Pulmonary lymph node (tissue), 1 donor: ENCODE data around the genes PABIR3, ETDC, SAGE1 and MMGT1.

DNA sequence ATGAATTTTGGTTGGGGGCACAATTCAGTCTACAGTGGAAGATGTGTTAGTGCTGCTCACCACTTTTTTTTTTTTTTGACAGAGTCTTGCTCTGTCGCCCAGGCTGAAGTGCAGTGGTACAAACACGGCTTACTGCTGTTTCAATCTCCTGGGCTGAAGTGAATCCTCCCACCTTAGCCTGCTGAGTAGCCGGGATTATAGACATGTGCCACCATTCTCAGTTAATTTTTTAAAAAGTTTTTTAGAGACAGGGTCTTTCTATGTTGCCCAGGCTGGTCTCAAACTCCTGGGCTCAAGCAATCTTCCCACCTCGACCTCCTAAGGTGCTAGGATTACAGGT is 162.4 kb downstream of the RBMX2 start:
- PRO-cap: no peak

DNA sequence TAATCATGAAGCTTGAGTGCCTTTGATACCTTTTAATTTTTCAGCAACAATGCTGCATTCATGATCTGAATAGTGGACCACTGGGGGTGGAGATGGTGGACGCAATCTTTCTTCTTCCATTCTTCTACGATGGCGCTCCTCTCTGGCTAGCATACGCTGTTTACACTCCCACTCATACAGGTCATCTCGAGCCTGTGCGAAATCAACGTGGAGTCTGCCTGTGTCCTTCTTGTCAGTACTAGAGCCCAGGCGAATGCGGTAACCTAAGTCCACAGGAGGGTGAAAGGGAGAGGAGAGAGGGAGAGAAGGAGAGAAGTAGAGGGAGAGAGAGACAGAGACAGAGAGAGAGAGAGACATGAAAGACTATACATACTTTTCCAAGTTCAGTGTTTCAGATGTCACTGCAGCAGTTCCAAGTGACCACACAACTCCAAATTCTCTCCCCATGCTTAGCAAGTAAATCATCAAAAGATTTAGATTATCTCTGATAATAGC is 233.0 kb downstream of the ENOX2 start:
- PRO-cap: no peak

- PRO-cap: no peak
Observed at GRCh38 chrX:131812669-131813525, 210.2 kb upstream of the STK26 start.

DNA sequence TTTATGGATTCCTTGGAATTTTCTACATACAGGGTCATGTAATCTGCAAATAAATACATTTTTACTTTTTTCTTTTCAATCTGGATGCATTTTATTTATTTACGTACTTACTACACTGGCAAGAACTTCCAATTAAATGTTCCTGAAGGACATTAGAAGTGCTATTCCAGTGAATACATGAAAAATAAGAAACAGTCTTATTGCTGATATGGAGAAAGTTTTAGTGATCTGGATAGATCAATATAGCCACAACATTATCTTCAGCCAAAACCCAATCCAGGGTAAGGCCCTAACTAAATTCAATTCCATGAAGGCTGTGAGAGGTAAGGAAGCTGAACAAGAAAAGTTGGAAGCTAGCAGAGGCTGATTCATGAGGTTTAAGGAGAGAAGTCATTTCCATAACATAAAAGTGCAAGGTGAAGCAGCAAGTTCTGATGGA is 62.0 kb upstream of the RAP2C start:
- PRO-cap: no peak

GRCh38 chrX:132489215-132490128 is 634 bp upstream of the MBNL3 start:
- PRO-cap: bidirectional peak, plus-strand start at chrX:132490004, minus-strand start at chrX:132490035

- PRO-cap: no peak
Observed at GRCh38 chrX:132490129-132490383, 1.2 kb upstream of the MBNL3 start.

- PRO-cap: no peak
Observed at GRCh38 chrX:133009572-133010167, 51.2 kb upstream of the HS6ST2 start.

- PRO-cap: unidirectional peak, plus-strand start at chrX:133414590
Observed at GRCh38 chrX:133414097-133414791, 1.0 kb downstream of the GPC4 start.

GRCh38 chrX:134537399-134538136 is 77.6 kb downstream of the HPRT1 start:
- PRO-cap: no peak

GRCh38 chrX:134764180-134764547 is 32.8 kb downstream of the PABIR2 start:
- PRO-cap: no peak

DNA sequence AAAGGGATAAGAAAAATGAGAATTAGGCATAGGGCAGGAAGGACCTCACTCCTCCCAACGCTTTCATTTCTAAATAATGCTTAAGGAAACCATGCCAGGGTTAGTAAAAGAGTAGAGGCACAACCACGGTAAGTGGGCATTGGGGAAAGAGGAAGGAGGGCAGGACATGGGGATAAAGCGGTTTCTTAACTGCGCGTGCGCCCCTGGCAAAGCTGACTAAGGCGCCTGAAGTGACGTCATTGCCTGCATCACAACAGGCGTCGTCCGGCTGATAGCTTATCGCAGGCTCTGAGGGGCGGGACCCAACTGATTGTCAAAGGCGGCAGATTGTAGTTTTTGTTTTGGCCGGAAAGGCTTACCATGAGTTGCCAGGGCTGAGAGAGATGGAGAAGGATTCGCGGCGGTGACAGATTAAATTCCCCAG is at the start of gene PABIR3:
PABIR3 (plus strand) TSS at position 339 of the 424 bp plus-strand sequence.
- PRO-cap: bidirectional peak, plus-strand start at position 339 of the sequence, minus-strand start at position 218 of the sequence

- PRO-cap: no peak
Observed at GRCh38 chrX:134933722-134934488, 18.8 kb upstream of the MOSPD1 start.

- PRO-cap: unidirectional peak, minus-strand start at chrX:135004081; bidirectional peak, plus-strand start at chrX:135004414, minus-strand start at chrX:135004123
Observed at GRCh38 chrX:135003802-135004931, 13.4 kb downstream of the SMIM10 start.

GRCh38 chrX:135309123-135309618 is at the start of gene ETDC:
ETDC (plus strand) TSS chrX:135309480.
- PRO-cap: no peak

DNA sequence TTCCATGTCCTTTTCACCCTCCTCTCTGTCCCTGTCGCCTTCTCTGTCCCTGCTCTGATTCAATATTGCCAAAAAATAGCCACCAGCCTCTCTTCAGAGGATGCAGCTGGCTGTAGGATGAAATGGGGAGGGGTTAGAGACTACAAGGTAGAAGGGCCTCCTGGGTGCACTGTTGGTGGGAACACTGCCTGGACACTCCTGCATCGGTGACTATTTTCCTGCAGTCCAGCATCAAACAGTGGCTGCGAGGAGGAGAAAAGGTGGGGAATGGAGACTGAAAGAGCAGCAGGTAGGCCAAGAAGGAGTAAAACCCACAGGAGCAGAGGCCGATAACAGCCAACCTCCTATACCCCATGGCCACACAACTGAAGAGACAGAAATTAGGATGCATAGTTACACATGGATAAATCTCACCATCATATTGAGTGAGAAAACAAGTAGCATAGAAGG is 12.0 kb downstream of the ZNF75D start:
- PRO-cap: no peak

DNA sequence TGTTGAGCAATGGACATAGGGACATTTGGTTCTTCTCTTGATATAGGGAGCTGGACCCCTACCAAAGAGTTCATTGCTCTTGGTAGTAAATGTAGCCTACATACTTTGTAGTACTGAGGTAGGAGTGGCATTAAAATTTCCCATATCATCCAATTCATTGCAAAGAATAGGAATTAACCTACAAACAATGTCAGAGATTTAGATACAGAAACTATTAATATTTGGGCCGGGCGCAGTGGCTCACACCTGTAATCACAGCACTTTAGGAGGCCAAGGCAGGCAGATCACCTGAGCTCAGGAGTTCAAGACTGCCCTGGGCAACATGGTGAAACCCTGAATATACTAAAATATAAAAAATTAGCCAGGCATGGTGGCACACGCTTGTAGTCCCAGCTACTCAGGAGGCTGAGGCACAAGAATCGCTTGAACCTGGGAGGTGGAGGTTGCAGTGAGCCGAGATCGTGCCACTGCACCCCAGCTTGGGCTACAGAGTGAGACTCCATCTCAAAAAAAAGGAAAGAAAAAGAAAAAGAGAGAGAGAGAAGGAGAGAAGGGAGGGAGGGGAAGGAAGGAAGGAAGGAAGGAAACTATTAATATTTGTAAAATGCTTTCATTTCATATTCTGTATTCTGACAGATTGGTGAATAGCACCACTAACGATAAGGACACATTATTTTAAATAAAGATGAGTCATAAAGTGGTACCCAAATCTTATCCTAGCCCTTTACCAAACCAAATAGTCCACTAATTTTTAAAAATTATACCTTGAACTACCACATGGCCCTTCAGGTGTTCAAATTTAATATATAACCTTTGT is 21.7 kb downstream of the INTS6L start:
- PRO-cap: no peak

DNA sequence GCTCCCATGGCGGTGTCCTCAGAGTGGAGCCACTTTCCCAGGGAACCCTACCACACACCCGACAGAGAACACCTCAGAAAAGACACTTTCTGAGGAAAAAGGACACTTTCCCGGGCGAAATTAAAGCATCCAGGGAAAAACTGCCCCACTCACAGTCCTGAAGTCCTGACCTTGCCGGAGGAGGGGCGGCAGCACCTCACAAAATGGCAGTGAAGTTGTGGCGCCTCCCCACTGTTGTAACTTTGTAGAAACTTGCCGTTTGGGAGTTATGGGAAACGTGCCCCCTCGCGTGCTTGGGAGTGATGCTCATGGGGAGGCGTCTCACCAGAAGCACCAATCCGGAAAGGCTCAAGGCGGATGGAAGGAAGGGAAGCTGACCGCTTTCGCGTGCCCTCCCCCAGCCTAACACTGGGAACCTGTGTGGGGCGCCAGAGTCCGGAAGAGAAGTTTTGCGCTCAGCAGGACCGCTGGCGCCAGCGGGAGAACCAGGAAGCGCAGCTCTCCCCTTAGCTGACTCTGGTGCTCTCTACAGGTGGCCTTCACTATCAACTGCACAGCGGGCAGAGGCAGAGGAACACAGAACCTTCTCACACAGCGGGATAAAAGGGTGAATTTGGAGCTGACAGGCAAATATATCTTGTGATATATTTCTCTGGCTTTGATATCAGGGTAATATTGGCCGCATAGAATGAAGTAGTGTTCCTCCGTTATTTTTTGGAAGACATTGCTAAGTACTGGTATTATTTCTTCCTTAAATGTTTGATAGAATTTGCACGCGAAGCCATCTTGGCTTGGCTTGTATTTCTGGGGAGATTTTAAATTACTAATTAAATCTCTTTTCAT is at the start of gene SAGE1:
SAGE1 (plus strand) TSS at position 542 of the 843 bp plus-strand sequence.
- PRO-cap: no peak

- PRO-cap: bidirectional peak, plus-strand start at chrX:135973827, minus-strand start at chrX:135973709; unidirectional peak, minus-strand start at chrX:135974001; unidirectional peak, minus-strand start at chrX:135974029
Observed at GRCh38 chrX:135973348-135974356, at the start of gene MMGT1. MMGT1 (minus strand) TSS chrX:135973988.

DNA sequence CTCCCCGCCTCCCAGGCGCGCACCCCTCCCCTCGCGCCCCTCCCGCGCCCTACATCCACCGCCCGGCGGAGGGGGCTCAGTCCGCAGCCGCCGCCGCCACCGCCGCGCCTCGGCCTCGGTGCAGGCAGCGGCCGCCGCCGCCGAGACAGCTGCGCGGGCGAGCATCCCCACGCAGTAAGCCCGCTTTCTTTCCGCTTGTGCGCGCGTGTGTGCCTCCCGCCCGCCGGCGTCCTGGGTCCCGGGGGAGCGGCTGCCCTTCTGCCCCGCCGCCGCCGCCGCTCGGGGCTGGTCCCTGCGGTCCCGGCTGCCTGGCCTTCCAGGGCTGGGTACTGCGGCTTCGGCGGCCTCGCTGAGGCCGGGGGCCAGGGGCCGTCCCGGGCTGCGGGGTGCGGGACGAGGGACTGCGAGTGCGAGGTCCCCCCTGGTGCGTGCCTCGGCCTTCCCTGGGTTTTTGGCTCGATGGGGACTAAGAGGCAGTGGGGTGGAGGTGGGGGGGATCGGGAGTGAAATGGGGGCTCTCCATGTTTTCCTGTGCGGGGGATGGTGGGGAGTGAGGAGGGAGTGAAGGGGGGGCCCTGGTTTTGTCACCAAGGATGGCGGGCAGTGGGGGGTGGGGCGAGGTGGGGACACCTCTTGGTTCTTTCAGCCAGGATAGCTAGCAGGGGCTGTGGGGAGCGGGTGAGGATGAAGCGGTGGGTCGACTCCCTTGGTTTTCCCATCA is 49.2 kb upstream of the FHL1 start:
- PRO-cap: bidirectional peak, plus-strand start at position 79 of the sequence, minus-strand start outside the sequence

GRCh38 chrX:136148176-136148883 is 48.5 kb upstream of the FHL1 start:
- PRO-cap: no peak